ReNcell CX (cell line): ENCODE data around the gene CAT.

- PRO-cap: no peak
These were observed 113.7 kb downstream of the ABTB2 start for GRCh38 chr11:34244069-34244556.

GRCh38 chr11:34404922-34405627 lies 33.7 kb upstream of the CAT start:
- PRO-cap: no peak

GRCh38 chr11:34427105-34427912 lies 11.4 kb upstream of the CAT start:
- PRO-cap: no peak

DNA sequence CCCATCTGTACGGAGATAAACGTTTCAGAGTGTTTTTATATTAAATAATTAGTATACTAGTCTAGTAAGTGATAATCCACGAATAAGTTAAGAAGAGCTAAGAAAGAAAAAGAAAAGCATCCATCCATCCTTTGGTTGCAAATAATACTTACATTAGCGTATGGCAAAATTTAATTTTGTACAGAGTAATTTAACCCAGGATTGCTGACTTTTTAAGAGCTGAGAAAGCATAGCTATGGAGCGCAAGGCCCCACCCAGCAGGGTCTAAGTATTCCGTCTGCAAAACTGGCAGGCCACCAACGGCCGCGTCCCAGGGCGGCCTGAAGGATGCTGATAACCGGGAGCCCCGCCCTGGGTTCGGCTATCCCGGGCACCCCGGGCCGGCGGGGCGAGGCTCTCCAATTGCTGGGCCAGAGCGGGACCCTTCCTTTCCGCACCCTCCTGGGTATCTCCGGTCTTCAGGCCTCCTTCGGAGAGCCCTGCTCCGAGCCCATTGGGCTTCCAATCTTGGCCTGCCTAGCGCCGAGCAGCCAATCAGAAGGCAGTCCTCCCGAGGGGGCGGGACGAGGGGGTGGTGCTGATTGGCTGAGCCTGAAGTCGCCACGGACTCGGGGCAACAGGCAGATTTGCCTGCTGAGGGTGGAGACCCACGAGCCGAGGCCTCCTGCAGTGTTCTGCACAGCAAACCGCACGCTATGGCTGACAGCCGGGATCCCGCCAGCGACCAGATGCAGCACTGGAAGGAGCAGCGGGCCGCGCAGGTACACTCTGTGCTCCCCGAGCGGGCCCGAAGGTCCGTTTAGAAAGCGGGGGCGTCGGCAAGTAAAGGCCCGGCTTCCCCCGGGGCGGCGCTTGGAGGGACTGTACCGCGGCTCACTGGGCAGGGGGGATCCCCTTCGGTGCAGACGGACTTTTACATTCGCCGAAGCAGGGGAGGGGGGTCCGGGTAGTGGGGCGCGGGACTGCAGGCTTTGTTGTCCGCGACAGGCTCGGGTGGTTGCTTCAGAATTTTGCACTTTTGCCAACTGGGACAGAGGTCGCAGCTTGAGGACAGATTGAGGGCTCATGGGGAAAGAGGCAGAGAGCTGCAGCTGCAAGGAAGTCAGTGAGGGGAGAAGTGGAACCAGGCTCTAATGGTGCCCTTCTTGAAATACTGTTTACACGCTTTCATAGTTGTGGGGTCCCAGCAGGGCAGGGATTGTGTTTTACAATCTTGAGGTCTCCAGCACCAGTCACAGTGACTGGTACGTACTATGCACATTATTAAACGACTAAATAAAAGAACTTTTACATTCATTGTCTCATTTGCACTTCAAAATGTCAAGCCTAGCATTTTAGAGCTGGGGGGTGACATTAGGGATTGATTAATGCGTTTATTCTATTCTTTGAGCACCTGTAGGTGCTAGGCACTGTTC lies at the start of gene CAT:
CAT (plus strand) TSS at position 616 of the 1,415 bp plus-strand sequence.
- PRO-cap: bidirectional peak, plus-strand start at position 613 of the sequence, minus-strand start at position 445 of the sequence; bidirectional peak, plus-strand start at position 882 of the sequence, minus-strand start at position 845 of the sequence

GRCh38 chr11:34489059-34489584 lies 24.5 kb downstream of the ELF5 start:
- PRO-cap: no peak

GRCh38 chr11:34599576-34599988 lies 21.3 kb upstream of the EHF start:
- PRO-cap: no peak

DNA sequence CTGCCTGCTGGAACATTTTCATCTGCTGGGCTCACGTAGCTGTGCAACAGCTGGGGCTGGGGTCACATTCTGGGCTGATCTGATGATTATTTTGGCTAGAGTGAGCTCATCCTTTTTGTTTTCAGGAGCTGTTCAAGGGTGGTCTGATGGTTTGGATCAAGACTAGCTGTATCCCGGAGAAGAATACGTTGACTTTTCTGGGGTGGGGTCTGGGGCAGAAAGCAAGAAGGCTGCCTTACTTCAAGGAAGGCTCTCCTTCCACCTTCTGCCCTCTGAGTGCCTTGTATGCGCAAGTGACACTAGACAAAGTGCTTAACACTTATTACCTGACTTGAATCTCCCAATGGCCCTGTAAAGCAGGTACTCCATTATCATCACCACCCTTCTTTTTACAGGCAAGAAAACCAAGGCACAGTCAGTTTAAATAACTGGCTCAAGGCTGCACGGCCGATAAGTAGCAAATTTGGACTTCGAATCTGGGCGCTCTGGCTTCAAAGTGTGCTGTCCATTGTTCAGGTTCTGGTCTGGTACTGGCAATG lies 19.5 kb upstream of the EHF start:
- PRO-cap: no peak

DNA sequence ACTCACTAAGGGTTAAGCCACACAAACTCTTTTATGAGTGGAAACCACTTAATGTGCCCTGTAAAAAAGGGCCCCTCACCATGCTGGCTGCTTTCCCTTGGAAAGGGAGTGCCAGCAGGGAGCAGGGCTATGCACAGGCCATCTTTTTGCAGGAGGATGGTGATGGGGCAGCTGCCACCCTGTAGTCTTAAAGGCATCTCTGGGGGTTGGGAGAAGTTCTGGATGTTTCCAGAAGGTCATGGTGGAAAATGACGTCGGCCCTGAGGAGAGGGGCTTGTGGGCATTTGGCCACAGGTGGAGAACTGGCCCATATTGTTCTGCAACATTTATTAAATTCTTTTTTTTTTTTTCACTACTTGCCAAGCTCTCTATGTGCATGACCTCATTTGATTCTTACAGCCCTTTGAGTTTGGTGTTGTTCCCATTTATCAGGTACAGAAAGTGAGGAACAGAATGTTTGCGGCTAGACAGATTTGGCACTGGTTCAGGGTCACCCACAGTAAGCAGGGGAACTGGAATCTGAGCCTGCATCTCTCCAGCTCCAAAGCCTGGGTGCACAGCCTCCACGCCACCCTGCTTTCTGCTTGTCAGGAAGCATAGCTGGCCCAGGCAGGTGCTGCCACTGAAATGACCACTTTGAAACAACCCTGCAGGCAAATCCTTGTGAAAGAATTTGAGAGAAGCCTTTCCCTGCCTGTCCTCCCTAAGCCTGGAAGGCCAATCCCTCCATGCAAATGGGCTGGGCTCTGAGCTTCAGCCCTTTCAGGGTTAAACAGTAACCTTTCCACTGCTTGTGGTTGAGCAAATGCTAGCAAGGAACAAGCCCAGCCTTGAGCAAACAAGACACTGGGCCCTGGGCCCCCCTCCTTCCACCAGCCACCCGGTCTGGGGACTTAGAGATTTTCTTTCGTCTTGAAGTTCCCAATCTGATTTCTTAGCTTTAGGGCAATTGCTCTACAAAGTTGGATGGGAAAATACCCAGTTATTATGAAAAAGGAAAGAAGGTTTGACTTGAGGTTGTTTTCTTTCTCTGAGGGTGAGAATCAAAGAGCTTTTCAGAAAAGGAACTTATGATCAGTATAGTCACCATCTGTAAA lies 19.1 kb downstream of the EHF start:
- PRO-cap: no peak

DNA sequence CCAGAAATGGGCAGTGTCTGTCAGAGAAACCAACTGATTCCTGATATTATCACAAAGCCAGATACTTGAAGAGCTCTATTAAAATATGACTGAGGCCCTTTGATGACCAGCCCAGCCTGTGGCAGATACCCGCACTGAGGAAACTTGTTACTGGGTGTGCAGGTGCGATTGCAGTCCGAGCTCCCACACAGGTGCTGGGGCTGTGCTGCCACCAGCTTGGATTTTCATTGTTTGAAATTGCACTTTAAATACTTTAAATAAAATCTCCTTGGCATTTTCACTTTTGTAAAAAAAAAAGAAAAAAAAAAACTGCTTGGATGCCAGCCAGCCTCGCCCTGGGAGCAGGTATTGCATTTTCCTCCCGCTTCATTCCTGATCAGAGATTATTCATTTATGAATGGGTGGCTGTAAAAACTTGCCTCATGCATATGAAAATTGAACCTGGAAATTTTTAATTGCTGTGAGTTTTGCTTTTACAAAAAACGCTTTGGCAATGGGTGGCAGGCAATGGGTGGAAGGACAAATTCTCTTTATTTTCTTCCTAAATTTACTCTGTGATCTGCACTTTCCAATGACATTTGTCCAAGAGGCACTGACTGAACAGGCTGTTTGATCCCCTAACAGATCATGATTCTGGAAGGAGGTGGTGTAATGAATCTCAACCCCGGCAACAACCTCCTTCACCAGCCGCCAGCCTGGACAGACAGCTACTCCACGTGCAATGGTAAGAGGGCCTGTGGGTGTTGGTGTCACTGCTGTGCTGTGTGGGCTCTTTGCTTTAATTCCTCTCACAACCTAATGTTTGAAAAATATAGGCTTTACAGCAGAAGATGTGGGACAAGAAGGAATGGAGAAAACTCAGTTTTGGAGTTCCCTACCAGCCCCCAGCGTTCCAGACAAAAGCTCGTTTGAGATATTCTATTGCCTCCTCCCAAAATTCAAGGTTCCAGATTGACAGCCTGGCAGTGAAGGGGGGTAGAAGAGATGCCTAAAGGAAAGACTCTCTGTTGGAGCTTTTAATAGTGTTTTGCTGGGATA lies 21.4 kb downstream of the EHF start:
- PRO-cap: no peak

GRCh38 chr11:34775399-34775870 lies 140.7 kb downstream of the APIP start:
- PRO-cap: no peak

- PRO-cap: no peak
These were observed 65.7 kb downstream of the APIP start for GRCh38 chr11:34850408-34850892.

- PRO-cap: no peak
These were observed 3.2 kb downstream of the APIP start for GRCh38 chr11:34912889-34913485.

- PRO-cap: no peak
These were observed 7.6 kb downstream of the CD44 start for GRCh38 chr11:35146510-35147061.

GRCh38 chr11:35177889-35178263 lies 38.9 kb downstream of the CD44 start:
- PRO-cap: no peak

DNA sequence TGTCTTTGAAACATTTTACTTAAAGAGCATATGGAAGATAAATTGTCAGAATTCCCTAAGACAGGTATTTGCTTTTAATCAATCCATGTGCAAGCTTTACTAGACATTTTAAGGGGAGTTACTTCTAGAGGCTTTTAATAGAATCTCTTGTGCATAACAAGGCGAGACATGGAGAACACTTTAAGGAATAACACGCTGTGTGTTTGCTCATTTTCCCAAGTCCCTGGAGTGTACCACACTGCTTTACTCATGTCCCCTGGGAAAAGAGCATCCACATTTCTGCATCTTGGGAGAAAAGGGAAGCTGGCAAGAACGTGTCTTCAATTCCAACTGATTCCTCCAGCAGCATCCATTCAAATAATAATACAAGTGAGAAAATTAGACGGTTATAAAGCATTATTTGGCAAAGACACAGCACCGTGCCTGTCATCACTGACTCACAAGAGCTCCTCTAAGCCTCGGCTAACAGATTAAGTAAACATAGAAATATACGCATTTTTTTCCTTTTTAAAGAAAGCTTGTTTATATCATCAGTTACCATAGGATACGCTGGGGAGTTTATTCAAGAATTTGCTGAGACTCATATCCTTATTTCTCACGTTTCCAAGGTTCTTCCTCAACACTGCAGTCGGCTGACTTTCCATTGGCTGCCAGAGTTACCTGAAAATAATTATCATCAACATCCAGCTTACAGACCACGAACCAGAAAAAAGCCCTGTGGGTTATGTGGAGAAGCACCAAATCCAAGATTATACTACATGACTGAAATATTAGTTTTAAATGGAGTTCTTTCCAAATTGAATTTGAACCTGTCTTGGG lies 121.5 kb downstream of the CD44 start:
- PRO-cap: no peak

- PRO-cap: no peak
These were observed 106.1 kb downstream of the SLC1A2 start for GRCh38 chr11:35313110-35313809.

GRCh38 chr11:35340085-35340581 lies 79.2 kb downstream of the SLC1A2 start:
- PRO-cap: no peak

DNA sequence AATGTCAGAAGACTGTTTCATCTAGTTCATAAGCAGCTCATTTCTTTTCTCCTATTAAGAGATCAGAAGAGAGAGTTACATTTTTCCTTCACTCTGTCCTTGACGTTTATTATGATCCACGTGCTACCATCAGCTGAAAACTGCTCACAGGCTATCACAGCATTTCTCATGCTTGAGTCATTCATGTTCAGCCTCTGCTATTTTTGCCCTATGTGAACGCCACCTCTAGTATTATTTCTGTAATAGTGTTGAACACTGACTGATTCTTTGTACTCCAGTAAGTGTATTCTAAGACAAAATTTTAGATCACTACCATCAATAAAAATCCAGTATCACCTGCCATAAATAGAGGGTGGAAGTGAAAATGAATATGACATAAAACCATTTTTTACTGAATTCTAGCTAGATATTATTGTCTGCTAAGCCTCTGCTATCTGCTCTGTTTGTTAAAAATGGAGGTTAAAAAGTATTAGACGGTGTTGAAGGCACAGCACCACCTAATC lies 51.8 kb downstream of the SLC1A2 start:
- PRO-cap: no peak

- PRO-cap: no peak
These were observed 38.3 kb downstream of the SLC1A2 start for GRCh38 chr11:35381115-35381314.

DNA sequence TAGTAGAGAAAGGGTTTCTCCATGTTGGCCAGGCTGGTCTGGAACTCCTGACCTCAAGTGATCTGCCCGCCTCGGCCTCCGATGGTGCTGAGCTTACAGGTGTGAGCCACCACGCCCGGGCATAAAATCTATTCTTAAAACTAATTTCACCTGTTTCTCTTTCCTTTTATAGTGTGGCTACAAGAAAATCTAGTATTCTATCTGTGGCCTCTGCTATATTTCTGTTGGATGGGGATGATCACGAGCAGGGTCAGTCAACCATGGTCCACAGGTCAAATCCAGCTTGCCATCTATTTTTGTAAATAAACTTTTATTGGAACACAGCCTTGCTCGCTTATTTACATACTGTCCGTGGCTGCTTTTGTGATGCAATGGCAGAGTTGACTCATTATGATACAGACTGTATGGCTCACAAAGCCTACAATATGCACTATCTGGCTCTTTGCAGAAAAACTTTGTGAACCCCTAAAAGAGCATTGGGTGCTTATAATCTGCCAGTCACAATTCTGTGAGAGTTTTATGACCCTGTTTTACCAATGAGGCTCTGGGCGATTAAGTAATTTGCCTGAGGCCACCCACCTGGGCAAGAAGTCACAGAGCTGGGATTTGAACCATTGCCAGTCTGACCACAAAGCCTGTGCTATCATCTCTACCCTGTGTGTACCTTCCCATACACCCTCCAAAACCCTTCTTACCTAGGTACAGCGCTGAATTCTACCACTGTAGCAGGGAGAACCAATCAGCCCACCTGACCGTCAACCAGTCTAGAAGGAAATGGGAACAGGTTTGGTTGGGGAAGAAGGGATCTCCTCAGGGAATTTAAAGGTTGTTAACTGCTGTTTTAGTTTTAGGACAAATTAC lies 28.3 kb downstream of the SLC1A2 start:
- PRO-cap: no peak